ENCODE results near the genes DNHD1 and OVCH2.

GRCh38 chr11:6478983-6479587 lies 2.0 kb downstream of the ARFIP2 start:
- RRBS = no CpG with 5 or more reads among the region's 9 CpGs

DNA sequence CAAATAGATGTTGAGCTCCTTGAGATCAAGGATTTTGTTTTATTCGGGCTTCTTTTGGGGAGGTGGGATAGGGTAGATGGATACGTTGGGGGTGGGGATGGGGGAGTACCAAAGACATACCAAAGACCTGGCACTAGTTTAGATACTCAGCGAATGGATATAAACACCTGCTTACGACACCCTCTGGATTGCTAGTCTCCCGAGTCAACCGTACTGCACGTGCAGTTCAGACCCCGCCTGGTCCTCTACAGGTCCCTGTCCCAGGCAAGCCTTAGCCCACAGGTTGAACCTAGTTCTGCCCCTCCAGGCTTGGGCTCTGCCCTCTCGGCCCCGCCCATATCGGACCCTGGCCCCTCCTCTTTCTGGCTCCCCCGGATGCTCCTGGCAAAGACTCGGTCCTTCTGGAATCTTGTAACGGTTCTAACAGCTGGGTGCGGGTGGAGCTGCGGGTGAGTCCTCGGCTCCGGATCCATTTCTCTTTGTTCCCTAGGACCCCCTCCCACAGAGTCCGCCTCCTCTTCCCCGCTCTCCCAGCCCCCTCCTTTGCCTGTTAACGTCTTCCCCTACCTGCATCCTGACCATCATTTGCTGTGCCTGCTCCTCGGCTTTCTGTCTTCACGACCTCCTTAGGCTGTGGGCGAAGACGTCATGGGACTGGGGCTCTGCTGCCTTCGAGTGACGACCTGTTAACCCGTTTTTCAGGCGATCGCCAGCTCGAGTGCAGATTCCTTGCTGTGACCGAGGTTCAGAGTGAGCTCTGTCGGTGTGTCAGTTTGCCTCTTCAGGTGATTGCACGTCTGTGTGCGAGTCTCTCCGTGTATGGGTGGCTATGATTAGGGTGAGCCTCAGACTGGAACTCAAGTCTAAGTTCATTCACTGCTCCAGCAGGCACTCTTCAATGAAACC lies at the start of gene DNHD1:
TSS of gene DNHD1 (plus strand) at position 398 of the 906 bp plus-strand sequence.
- RRBS = 22% methylated on average over 6 of the region's 36 CpGs

DNA sequence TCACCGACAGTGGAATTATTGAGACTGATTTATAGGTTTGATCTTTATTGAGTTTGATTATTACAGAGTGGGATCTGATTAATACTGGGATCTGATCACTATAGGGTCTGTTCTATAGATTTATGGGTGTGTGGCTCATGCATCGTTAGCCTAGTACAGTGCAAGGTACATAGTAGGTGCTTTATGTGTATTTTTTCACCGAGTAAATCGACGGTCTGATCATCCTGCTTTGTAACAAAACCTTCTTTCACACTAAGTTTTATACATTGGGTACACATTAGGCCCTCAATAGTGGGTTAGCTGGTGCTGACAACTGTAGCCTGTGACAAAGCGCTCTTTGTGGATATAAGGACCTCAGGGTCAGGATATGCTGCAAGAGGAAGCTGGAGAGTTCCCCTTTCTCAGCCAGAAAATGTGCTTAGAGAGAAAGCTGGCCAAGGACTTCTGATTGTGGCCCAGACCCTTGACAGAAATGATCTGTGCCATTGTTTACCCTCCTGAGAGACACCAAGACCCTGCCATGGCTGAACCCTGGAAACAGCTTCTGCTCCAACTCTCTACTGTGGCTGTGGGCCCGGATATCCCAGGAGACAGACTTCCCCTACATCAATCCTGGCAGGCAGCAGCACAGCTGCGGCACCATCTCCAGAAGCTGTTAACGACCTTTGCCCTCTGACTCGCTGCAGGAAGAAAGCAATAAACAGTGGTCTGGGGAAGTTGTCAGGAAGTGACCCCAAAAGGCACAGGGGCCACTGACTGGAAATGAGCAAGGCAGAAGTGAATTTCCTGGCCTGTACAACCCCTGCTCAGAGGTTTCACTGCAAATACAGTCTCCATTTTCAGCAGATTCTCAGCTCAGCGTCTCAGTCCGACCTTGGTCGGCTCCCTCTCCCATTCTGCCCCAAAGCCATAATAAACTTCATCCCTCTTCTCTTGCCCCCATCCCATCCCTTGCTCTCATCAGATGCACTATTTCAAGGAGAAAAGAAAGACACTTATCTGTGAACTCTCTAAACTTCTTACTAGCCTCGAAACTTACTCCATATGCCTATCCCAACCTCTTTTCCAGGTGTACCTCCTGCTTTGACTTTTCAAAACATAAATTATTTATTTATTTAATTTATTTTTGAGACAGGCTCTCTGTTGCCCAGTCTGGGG lies 16.3 kb upstream of the TPP1 start:
- RRBS = no CpG with 5 or more reads among the region's 14 CpGs

GRCh38 chr11:6654612-6655672 lies 667 bp downstream of the DCHS1 start:
- RRBS = 2% methylated on average over 40 of the region's 69 CpGs

GRCh38 chr11:6927200-6927679 lies 1.0 kb downstream of the ZNF215 start:
- RRBS = no CpG with 5 or more reads among the region's 7 CpGs

DNA sequence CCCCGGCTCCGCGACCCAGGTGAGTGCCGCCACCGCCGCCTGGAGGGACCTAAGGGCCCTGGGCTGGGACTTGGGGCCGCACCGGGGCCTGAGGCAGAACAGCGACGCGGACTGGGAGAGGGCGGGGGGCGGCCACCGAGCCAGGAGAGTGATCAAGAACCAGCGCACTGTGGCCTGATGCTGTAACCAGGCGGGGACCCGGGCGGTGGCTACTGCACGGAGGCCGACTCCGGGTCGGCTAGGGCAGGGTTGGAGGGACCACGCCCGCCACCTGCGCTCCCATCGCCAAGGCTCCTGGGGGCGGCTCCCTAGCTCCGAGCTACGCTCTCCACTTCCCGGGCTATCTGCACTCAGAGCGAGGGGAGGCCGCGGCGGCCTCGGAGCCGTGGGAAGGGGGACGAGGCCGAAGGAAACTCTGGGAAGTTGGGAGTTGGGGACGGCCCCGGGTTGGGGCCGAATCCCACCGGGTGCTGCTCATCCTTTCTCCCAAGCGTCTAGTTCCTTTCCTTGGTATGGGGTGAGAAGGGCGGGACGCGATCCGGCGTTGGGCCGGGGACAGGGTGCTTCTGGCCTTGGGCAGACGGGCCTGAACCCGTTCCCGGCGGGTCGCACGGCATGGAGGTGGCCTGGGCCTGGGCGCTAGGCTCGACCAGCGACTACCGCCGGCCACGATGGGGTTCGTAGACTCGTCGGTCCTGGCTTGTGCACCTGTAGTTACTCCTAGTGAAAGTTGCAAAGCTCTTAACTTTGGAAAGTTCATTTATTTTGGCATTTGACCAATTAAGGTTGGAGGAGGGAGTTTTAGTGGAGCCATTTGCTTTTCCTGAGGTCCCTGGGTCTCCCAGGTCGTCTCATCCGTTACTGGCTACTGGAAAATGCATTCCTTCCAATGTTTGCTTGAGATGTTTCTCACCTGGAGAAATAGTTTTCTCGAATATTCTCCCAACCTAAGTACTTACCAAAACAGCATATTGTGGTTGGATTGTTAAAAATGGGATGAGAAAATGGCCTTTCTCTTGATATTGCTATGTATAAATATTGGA lies 930 bp downstream of the SYT9 start:
- RRBS = 7% methylated on average over 32 of the region's 67 CpGs

DNA sequence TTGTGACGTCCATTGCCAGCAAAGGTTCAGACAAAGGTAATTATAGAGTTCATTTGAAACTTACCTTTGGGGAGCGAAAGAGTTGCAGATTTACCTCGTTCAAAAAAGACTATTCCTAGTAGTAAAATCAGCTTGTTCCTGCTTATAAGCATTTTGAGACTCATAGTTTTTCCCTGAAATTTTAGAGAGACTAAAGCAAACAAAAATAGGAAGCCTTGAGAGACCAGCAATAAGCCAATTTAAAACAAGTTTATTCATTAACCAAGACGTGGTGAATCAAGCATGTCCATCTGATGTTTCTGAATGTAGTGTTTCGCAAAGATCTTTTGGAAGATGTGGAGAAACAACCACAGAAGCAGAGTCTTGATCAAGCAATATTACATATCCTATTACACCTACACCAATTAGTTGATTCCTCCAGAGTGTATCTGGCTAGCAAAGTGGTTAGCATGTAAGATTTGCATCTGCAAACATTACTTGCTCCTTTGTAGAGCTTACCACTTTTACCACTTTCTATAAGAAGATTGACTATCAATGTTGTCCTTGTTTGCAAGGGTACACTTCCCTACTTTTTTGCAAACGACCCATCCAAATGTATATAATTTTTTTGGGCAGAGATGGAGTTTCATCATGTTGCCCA lies at the start of gene OVCH2:
TSS of gene OVCH2 (minus strand) at position 235 of the 640 bp plus-strand sequence.
- RRBS = no CpG with 5 or more reads among the region's 6 CpGs

- RRBS = 2% methylated on average over 29 of the region's 55 CpGs
Observed at GRCh38 chr11:8019697-8020599, 32.8 kb downstream of the EIF3F start.

GRCh38 chr11:8056857-8057552 lies 24.0 kb upstream of the TUB start:
- RRBS = no CpG with 5 or more reads among the region's 14 CpGs

- RRBS = no CpG with 5 or more reads among the region's 13 CpGs
Observed at GRCh38 chr11:8258789-8259354, 4.8 kb downstream of the LMO1 start.

DNA sequence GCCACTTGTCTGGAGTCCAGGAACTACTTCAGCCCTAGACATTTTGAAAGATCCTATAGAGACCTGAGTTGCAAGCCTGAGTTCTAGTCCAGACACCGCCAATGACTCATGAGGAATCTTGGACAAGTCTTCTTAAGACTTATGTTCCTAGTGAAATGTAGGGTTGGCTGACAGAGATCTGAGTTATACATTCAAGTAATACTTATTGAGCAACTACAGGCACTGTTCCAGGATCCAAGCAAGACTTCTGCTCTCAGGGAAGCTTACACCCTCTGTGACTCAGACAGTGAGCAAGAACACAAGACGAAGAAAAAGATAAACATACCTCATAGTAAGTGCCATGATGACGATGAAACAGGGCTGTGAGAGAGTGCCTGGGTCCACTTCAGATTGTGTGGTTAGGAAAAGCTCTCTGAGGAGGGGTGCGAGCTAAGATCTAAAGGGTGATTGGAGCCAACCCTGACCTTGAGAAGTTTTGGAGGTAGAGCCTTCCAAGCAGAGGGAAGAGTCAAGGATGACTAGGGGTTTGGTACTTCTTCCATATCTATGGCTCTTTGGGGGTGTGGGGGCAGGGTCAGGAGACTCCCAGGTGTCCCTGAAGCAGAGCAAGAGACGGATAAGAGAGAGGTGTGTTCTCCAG lies 10.3 kb upstream of the STK33 start:
- RRBS = no CpG with 5 or more reads among the region's 5 CpGs

- RRBS = no CpG with 5 or more reads among the region's 10 CpGs
Observed at GRCh38 chr11:8641623-8642475, 40.6 kb downstream of the TRIM66 start.

DNA sequence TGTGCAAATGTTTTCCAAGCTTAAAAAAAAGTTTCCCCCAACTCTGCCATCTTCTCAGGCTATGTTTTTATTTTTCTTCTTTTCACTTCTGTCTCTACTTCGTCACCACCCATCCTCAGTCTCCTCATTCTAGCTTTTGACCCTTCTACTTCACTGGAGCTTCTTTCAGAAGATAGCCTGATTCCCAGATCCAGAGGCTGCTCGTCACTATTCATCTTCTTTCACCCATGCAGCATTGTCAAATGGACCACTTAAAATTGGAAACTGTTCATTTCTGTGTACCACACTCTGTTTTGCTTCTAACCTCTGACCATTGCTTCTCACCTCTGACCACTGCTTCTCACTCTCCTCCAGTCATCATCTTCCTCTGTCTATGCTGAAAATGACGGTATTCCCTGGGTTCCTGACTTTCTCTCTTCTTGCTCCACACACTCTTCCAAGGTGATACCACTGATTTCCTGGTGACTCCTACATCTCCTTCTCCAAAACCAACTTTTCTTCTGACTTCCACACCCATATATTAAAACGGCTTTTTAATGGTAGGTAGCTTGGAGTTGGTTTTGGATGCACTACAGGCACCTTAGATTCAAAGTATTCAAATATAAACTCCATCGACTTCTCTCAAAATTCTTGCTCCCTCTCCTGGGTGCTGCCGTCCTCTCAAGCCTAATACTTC lies 37.7 kb downstream of the TRIM66 start:
- RRBS = no CpG with 5 or more reads among the region's 6 CpGs

- RRBS = no CpG with 5 or more reads among the region's 11 CpGs
Observed at GRCh38 chr11:8699522-8700329, 17.1 kb downstream of the RPL27A start.

DNA sequence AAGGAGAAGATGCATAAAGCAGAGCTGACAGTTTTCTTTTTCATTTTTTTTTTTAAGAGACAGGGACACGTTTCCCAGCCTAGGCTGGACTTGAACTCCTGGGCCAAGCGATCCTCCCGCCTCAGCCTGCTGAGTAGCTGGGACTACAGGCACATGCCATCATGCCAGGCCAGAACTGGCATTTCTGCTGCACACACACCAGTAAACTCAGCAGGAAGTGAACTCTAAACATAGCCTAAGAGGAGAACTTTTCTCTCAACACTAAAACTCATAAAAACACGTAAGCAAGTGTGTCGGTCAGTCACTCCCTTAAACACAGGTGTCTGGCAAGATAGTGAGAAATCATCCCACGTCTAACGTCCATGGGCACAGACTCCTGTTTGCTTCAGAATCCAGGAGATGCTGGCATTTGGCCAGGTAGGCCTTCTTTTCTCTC lies 23.2 kb downstream of the DENND2B start:
- RRBS = no CpG with 5 or more reads among the region's 7 CpGs

GRCh38 chr11:8805445-8805895 lies 5.0 kb downstream of the DENND2B start:
- RRBS = no CpG with 5 or more reads among the region's 5 CpGs

GRCh38 chr11:9219112-9219675 lies 46.0 kb downstream of the DENND5A start:
- RRBS = no CpG with 5 or more reads among the region's 5 CpGs

GRCh38 chr11:9264361-9265240 lies 549 bp downstream of the DENND5A start:
- RRBS = 2% methylated on average over 45 of the region's 82 CpGs

DNA sequence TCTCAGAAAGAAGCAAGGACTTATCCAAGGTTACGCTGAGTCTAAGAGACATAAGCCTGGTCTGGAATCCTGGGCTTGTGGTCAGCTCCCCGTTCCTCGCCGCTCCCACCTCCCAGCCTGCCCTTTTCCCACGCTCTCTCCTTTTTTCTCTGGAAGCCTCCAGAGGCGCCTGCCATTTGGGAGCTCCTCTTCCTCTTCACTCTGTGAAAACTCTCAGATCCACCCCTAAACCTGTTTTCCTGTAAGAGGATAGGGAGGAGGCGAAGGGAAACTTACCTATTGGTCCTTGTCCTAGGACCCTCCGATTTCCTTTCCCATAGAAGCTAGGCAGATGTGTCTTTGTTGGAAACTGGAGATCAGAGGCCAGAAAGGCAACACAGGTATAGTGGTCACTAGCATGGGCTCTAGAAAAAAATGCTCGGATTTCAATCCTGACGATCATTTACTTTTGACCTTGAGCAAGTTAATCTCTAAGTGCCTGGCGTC lies 739 bp upstream of the DENND5A start:
- RRBS = no CpG with 5 or more reads among the region's 11 CpGs

Data from iris pigment epithelial cell (primary cell).